Foreskin fibroblast (primary cell): ENCODE measurements around a stretch of chr6.

GRCh38 chr6:14656302-14656714 lies 538.7 kb downstream of the CD83 start:
- RRBS = no CpG with 5 or more reads among the region's 2 CpGs

GRCh38 chr6:14656715-14657088 lies 539.1 kb downstream of the CD83 start:
- RRBS = no CpG with 5 or more reads among the region's 4 CpGs

DNA sequence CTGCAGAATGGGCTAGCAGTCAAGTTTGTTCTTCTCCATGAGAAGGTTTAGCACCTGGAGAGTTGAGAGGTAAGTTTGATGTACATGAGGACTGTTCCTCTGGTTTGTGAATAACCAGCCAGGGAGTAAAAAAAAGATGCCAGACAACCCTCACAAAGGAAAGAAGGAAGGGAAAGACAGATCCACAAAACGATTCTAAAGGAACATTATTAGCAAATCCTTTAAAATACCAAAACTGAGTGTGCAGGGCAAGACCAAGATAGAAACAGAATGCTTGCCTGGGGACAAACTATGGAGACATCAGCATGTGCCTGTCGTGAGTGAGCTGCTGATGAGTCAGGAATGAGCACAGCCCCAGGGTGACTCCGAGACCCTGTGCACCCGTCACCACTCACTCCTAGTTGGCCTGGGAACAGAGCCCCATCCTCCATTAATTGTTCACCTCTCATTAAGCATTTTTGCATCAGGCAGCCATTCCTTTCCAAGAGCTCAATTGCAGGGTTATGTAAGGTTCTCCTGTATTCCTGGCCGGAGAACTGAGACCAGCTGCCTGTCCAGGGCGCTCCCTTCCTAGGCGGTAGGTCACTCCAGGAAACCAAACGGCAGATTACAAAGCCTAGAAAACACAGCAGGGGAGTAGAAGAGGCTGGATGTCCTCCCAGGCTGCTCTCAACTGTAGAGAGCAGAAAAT lies 532.9 kb upstream of the JARID2 start:
- RRBS = no CpG with 5 or more reads among the region's 8 CpGs

- RRBS = no CpG with 5 or more reads among the region's 3 CpGs
Measured at GRCh38 chr6:14826356-14826686, 419.5 kb upstream of the JARID2 start.

DNA sequence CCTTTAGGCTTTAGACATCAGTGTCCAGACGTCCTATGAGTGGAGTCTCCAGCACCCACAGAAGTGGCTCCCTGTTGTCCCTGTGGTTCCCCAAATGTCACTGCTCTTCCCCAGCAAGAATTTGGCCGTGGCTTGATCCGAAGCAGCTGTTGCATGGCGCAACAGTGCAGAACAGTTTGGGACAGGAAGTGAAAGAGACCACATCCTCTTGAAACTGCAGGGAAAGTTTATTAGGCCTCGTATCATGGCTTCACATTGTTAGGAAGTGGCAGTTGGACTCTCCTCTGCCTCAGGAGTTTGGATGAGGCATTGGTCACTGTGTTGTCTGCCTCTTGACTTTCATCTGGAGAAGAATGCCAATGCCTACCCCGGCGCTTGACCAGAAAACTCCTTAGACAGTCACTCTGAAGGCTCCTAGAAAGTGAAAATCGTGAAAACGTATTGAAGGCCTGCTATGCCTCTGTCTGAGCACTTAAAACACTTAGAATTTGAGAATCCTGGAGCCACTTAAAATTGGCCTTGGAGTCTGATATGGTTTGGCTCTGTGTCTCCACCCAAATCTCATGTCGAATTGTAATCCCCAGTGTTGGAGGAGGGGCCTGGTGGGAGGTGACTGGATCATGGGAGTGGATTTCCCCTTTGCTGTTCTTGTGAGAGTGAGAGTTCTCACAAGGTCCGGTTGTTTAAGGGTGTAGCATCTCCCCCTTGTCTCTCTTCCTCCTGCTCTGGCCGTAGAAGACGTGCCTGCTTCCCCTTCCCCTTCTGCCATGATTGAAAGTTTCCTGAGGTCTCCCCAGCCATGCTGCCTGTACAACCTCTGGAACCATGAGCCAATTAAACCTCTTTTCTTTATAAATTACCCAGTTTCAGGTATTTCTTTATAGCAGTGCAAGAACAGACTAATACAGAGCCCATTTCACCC lies 334.9 kb upstream of the JARID2 start:
- RRBS = no CpG with 5 or more reads among the region's 13 CpGs

DNA sequence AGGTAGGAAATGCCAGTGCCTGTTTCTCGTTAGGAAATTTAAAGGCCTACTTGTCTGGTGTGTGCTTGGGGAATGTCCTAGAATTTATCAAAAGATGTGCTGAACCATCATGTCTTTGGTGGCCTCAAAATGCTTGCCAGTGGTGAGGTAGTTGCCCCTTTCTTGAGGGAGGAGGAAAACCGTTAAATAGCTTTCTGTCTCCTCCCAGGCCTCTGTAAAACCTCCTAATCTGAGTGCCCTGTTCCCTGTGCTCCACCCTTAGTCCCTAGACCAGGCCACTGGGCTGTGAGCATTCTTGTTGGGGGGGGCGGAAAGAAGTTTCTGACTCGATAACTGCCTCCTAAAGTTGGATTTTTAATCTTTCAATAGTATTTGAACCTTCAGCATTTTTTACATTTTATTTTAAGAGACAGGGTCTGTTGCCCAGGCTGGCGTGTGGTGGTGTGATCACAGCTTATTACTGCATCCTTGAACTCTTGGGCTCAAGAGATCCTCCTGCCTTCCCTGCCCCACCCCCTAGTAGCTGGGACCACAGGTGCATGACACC lies 23.2 kb downstream of the JARID2 start:
- RRBS = no CpG with 5 or more reads among the region's 5 CpGs

- RRBS = no CpG with 5 or more reads among the region's 1 CpG
Measured at GRCh38 chr6:15331112-15331486, 85.2 kb downstream of the JARID2 start.

DNA sequence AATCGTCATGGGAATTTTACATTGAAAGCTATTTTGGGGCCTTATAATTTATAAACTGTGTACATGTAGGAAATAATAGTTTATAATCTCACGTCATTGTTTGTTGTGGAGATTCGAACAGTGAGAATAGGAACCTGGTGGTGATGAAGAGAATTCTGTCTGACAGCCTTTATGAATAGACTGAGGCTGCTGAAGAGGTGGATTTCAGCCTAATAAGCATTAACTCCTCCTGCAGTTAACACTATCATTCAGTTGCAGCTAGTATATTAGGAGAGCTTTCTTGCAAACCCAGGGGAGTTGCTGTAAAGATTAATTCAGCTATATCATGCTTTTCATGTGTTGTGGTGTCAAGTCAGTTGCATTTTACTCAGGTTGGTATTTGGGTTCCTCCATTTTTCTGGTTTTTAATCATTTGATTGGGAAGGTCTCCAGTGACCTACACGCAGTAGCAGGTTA lies 125.4 kb downstream of the JARID2 start:
- RRBS = no CpG with 5 or more reads among the region's 4 CpGs

DNA sequence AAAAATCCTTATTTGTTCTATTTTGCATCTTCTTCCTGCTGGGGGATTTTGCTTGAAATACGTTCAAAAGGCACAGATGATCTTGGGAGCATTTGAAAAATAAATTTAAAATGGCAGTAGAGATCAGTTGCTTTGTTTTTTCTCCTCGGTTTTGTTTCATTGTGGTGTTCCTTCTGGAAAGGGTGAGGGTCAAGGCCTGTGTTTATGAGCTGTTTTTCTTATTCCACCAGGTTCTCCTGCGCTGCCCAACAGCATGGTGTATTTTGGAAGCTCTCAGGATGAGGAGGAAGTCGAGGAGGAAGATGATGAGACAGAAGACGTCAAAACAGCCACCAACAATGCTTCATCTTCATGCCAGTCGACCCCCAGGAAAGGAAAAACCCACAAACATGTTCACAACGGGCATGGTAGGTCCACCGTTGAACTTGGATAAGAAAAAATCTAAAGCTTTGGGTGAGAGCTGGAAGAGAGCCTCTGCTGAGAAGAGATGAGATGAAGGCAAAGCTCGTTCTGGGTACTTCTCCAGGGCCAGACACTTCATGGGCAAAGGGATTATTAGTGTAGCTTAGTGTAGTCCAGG lies 194.4 kb downstream of the DTNBP1 start:
- RRBS = no CpG with 5 or more reads among the region's 9 CpGs

DNA sequence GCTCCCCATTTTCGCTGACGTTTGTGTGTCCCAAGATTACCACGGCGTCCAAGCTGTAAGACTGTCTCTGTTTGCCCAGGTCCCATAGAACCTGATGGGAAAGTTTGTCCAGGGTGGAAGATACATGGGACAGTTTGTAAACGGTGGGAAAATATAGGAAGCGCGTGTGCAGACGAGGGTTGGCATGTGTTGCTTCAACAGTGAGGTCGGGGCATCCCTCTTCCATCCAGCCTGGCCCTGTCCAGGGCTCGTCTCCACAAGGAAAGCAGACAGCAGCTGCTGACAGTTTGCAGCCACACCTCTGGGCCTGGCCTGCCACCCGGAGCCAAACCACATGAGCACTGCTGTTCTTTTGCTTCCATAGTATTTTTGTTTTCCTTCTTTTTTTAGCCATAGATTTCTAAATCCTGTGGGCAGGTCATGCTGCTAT lies 167.6 kb downstream of the DTNBP1 start:
- RRBS = no CpG with 5 or more reads among the region's 11 CpGs

DNA sequence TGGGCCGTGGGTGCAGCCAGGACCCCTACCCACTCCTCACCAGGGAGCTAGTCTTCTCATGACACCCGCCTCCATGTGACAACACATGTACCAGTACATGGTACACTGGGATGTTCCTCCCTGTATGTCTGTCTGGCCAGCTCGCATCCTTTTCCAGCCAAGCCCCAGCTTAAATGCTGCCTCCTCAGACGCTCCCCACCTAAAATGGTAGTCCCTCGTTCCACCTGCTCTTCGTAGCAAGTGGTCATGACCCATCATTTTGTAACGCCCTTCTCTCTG lies 162.4 kb downstream of the DTNBP1 start:
- RRBS = no CpG with 5 or more reads among the region's 7 CpGs

GRCh38 chr6:15520422-15521107 lies 142.3 kb downstream of the DTNBP1 start:
- RRBS = no CpG with 5 or more reads among the region's 18 CpGs

DNA sequence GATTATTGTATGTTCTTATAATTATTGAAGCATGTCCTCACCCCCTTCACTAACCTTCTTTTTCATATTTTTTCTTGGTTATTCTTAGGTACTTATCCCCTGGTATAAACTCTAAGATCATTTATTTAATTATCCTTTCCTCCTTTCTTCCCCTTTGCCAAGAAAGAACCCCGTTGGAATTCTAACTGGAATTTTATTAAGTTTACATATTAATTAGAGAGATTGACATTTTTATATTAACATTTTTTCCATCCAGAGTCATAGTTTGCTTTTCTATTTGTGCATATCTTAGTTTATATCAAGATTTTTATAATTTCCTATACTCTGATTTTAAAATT lies 56.9 kb upstream of the DTNBP1 start:
- RRBS = no CpG with 5 or more reads among the region's 1 CpG

DNA sequence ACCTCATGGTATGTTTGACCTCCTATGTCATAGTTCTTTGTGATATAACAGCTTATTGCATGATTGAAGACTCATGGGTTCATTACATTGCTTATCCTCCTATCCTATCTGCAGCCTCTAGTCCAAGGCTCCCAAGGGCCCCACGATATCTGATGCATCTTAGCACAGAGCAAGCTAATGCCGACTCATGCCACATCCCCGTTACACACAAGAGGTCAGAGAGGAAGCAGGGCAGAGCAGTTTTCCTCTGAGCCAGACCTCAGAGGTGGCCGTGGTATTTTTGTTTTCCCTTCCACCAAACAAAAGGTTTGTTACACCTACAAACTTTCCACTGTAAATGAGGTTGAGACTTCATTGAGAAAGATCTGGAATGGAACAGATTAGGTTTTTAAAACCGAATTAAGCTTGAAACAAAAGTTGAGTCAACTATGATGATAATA lies 134.0 kb upstream of the MYLIP start:
- RRBS = no CpG with 5 or more reads among the region's 5 CpGs

DNA sequence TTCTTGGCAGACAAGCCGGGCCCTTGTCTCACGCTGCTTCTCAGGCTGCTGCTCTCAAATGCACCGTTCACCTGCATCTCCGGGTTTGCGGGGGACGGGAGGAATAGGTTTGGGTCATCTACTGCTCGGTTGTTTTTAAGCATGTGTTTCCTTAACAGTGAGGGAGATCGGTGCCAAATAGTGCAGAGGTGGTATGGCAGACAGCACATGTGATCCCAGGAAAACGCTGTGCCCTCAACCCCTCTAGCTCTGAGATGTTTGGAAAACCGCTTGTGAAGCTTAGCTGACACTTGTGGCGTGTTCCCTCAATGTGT lies 911 bp downstream of the MYLIP start:
- RRBS = 2% methylated on average over 4 of the region's 11 CpGs

DNA sequence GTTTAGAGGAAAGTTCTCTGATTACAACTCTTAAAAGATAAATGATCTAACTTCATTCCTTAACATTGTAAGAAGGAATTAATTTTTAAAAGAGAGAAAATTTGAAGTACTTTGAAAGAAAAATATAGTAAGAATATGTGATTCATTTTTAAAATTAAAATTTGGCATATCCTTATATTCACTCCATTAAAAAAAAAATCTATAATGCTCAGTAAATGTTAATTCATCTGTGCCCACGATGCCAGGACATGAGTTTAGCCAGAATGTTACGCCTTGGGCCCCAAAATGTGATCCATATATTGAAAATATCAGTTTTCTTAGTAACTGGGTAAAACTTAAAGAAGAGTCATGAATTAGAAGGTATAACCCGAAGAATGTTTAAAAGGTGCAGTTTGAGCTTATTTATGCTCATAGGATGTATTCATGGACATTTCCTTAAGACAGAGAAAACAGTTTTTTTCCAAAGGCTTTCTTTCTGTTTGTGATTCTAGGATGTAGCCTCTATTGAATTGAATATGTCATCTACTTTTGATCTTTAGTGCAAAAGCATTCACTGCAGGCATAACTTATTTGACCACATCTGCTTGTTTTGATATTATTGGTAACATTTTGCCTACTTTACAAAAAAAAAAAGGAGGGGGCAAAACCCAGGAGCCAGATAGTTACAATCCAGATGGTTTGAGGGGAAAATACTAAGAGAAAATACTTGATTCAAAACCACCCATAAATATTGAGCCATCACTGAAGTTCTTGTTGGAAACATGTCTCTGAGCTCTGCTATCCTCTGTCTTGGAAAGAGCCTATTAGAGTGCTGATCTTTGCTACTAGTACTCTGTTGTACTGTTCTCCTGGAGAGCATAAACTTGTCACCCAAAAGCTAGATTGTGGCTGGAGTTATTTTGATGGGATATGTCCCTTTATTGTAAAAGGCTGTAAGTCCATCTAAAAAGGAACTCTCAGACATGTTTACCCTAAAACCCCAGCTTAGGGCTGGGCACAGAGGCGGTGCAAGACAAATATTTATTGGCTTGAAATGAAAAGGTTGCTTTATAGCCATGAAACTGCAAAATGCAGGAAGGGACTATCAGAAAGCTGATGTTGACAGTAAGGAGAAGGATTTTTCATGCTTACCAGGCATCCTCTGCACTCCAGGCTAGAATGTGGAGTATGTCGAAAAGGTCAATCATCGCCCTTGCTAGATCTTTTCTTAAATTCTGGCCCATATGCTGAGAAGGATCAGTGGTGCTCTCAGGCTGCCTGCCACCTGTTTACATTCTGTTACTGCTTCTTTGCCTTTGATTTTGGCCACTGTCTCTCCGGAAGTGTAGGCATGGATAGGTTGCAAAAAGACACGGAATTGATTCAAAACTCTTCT lies 9.3 kb downstream of the MYLIP start:
- RRBS = no CpG with 5 or more reads among the region's 8 CpGs

DNA sequence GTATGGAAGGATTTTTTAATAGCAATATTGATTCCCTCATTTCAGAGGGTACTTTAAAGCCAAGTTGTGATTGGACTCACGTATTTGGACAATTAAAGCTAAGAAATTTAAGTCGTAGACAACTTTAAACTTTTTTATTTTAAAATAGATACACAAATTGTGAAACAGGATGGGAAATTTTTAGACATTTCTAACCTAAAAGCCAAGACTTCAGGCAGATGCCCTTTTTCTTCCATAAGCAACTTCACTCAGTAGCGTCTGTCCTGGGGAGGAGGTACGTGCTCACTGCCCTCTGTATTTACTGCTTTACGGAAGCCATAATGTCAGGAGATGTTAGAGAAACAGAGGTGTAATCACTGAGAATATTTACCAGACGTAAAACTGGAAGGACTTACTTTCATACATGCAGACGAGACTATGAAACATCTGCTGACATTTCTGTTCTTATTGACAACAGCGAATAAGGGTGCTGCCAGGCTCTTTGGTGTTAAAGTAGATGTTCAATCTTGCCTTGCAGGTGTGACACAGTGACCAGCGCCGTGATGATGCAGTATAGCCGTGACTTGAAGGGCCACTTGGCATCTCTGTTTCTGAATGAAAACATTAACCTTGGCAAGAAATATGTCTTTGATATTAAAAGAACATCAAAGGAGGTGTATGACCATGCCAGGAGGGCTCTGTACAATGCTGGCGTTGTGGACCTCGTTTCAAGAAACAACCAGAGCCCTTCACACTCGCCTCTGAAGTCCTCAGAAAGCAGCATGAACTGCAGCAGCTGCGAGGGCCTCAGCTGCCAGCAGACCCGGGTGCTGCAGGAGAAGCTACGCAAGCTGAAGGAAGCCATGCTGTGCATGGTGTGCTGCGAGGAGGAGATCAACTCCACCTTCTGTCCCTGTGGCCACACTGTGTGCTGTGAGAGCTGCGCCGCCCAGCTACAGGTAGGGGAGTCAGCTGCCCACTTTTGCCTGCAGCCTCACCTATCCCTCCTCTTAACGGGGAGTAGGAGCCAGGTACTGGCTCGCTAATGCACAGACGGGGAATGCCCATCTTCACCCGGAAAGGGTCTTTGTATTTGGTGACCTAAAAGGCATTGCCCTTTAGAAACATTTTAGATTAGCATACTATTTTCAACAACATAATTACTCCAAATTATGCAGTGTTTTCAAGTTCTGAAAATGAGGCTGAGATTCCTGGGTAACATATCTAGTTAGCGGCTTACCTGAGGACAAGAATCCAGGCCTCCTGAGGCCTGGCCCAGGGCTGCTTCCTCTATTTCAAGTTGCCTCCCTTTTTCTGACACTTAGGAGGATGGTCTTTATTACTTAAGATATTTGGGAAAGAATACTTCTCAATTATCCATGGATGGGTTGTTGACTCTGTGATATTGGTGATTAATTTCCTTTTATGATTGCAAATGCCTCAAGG lies 16.0 kb downstream of the MYLIP start:
- RRBS = no CpG with 5 or more reads among the region's 25 CpGs

- RRBS = 100% methylated on average over 1 of the region's 4 CpGs
Measured at GRCh38 chr6:16249776-16250166, 11.4 kb downstream of the GMPR start.

DNA sequence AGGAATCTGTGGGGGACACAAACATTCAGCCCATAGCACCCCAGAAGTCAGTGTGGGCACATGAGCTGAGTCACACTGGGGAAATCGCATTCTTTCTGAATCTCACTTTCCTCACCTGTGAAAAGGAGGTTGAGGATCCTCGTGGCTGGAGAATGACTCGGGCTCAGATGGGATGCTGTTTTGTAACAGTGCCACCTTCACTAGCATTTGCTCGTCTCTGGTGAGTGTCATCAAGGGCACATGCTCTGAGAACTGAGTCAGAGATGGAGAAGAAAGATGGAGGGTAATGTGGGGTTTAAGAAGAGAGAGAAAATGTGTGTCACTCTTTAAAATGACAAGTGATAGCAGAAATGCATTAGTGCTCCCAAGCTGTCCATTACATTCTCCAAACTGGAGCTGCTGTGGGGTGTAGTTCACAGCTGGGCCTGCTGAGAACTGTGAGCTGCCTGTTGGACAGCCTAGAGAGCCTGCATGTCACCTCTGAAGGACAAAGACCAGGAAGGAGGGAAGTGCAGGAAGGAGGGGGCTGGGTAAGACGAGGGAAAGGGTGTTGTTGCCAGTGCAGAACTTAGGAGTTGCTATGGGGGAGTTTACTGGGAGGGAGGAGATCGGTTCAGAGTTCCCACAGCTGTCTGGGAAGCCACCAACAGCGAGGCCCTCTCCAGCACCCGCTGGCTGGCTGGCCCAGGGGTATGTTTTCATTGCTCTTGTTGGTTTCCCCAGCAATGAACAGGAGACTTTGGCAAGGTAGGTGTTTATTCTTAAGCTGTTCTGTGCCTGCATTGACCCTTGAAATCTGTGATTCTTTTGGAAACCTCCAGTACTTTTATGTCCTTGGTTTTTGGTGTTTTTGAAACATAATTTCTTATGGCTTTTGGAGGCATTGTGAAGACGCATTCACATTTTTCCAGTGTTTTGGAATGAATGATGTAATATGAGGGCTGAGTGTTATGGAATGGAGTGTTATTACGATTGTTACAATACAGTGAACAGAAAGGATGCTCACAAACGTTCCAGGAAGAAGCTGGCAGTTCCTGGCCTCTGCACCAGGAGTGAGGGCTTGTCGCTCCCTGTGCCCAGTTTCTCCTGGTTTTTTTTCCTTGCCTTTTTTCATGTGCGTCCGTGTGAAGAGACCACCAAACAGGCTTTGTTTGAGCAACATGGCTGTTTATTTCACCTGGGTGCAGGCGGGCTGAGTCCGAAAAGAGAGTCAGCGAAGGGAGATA lies 19.9 kb downstream of the GMPR start:
- RRBS = no CpG with 5 or more reads among the region's 17 CpGs

DNA sequence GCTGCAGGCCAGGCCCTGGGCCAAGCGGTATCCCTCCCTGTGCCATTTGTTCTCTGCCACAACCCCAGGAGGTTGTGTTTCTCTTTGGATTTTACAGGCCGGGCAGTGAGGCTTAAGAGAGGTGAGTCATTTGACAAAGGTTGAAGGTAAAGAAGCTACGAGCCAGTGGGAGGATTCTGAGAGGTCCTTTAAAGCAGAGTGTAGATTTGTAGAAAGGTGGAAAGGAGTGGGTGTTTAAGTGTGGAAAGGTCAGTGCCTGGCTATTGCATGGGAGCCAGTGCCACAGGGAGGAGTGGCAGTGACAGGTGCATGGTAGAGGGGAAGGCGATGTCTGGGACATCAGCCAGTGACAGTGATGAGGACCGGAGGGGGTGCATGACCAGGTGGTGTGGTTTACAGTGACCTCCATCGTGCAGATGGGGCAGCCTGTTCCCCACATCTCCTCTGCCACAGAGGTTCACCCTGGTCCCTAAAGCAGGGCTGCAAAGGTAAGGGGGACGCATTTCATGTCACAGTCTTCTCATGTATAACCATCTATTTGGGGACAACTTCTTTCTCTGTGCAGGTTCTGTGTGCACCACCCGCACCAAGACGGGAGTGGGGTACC lies 39.9 kb downstream of the GMPR start:
- RRBS = no CpG with 5 or more reads among the region's 9 CpGs